GM23338 (cell line): ENCODE measurements around a stretch of chr1.

DNA sequence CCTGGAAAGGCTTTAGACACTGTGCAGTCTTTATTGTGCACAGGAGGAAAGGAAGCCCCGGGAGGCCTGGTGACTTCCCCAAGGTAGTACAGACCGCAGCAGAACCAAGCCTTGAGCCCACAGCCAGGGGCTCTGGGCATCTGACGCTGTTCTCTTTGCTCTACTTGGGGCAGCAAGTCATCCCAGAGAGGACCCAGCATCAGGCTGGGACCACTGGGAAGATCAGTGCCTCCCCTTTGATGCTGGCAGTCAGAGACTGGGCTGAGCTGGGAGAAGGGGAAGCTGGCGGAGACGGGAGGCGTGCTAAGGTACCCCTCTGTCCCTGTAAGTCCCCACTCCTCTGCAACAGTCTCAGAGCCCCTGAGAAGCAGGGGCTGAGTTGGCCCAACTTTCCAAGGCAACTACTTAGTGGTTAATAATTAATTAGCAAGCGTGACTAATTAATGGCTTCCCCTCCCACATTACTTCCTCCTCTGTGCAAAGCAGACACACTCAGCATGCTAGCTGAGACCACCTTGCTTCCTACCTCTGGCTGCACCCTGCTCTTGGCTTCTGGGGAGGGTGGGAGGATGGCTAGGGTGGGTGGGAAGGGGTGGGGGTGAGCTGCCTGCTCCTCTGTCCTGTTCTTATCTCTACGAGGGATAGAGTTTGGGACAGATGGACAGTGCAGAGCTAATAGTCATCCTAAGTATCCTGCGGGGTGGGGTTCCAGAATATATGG, 1.2 kb downstream of the INAVA start:
- PRO-cap: no peak
- RAMPAGE, long total RNA: no peak

- PRO-cap: no peak
- RAMPAGE, long total RNA: no peak
These were observed 11.1 kb downstream of the INAVA start for GRCh38 chr1:200905693-200906225.

- PRO-cap: no peak
- RAMPAGE, long total RNA: no peak
These were observed 23.9 kb downstream of the KIF21B start for GRCh38 chr1:200999352-201000187.

- PRO-cap: no peak
- RAMPAGE, long total RNA: no peak
These were observed 6.9 kb upstream of the IGFN1 start for GRCh38 chr1:201183677-201184258.

GRCh38 chr1:201284008-201284360, 678 bp downstream of the PKP1 start:
- PRO-cap: no peak
- RAMPAGE, long total RNA: no peak

- PRO-cap: no peak
- RAMPAGE, long total RNA: no peak
These were observed 16.6 kb downstream of the PKP1 start for GRCh38 chr1:201299772-201300536.

DNA sequence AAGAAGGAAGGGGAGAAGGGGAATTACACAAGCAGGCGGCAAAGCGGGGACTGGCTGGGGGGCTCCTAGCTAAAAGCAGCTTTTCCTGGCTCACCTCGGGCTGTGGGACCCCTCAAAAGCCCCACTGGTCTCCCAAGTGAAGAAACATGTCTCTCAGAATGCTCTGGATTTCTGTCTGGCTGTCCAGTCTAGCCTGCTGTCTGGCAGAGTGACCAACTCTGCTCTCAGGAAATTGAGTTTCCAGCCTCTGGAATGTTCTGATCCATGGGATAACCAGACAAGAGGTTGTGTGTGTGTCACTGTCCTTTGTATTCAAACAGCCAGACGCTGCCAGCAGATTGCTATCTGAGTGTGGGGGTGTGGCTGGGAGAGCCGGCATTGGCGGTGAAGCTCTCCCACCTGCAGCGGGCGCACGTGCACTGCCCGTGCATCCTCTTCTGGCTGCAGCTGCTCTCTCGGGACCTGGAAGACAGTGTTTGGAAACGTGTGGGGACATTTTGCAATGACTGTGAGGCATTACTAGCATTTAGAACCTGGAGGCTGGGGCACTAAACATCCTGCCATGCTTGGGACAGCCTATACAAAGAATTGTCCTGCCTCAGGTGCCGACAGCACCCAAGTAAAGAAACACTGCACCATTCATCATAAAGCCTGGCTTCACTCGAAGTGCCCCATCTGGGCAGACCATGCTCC, 26.1 kb downstream of the PKP1 start:
- PRO-cap: no peak
- RAMPAGE, long total RNA: no peak

GRCh38 chr1:201310382-201311123, 27.2 kb downstream of the PKP1 start:
- PRO-cap: no peak
- RAMPAGE, long total RNA: no peak

DNA sequence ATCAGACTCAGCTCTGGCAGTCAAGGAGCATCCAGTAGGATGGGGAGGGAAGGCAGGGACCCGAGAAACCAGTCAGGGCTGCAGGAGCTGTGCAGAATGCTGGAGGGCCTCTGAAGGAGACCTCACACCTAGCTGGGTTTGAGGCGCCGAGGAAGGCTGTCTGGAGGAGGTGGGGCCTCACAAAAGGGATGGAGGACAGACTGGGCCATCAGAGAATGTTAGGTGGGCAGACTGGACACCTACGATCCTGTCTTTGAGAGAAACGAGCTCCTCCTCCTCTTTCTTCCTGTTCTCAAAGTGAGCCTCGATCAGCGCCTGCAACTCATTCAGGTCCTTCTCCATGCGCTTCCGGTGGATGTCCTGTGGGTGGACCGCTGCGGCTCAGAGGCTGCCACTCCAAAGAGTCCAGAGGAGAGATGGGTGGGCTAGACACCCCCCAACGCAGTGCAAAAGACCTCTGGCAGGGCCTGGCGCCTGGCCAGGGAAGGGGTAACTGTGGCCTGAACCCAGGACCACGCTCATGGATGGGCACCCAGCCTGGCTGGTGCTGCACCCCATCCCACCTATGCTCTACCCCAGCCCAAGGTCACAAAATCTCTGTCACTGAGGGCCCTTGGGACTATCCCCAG, 12.4 kb downstream of the TNNT2 start:
- PRO-cap: no peak
- RAMPAGE, long total RNA: no peak

GRCh38 chr1:201377864-201378306, 405 bp upstream of the TNNT2 start:
- PRO-cap: no peak
- RAMPAGE, long total RNA: no peak

GRCh38 chr1:201382847-201383295, 5.4 kb upstream of the TNNT2 start:
- PRO-cap: no peak
- RAMPAGE, long total RNA: no peak

GRCh38 chr1:201534871-201535505, 3.9 kb upstream of the NAV1 start:
- PRO-cap: no peak
- RAMPAGE, long total RNA: no peak

DNA sequence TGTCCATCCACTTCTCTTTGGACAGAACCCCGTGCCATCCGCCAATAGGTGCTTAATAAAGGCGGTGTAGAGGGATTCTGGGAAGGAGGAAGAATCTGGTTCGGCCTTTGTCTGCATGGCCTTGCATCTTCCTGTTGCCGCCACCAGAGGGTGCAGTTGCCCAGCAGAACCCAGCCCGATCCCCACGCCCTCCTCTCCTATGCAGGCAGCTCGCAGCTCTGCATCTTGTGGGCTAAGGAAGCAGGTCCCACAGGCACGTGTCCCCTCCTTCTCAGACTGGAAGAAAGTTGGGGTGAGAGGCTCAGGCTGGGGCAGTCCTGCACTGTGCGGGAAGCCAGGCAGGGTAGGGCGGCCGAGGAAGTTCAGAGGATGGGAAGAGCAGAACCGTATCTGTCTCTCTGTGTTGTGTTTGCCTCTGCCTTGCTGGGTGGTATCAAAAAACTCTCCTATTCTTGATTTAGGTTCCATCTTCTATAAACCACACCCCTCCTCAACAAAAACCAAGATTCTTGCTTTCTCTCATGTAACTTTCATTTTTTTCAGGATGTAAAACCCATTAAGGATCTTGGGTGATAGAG, 20.9 kb downstream of the NAV1 start:
- PRO-cap: no peak
- RAMPAGE, long total RNA: no peak

DNA sequence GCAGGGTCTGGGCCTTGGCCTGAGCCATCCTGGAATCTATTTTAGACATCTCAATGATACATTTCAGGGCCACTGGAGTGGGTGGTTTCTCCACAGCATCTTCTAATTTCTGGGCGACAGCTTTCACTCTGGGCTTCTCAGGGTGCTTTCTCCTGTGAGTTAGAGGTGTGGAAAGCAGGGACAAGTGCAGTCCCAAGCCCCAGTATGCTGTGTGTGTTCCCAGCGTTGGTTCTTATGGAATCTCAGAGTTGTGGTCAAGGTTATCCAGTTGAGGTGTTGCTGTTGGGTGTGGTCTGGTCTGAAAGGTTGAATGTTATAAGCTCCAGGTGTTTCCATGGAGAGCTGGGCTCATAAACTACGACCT, 117.2 kb downstream of the NAV1 start:
- PRO-cap: no peak
- RAMPAGE, long total RNA: no peak

- PRO-cap: no peak
- RAMPAGE, long total RNA: no peak
These were observed 114.2 kb upstream of the IPO9 start for GRCh38 chr1:201714583-201715302.

GRCh38 chr1:201719469-201720387, 109.2 kb upstream of the IPO9 start:
- PRO-cap: unidirectional peak, plus-strand start at chr1:201720073
- RAMPAGE, long total RNA: no peak

GRCh38 chr1:201731145-201732162, 97.5 kb upstream of the IPO9 start:
- PRO-cap: no peak
- RAMPAGE, long total RNA: no peak

DNA sequence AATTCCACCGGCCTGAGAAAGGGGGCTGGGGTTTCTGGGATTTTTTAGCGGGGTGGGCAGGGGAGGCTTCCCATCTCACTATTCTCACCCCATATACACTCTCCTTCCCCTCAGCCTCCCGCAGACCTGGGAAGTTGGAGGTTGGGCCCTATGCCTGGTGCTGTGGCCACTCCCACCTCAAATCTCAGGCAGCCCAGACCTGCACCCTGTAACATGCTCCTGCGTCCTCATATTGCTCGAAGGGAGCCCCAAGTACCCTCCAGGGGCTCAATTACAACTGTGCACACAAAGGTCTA, 88.1 kb upstream of the IPO9 start:
- PRO-cap: bidirectional peak, plus-strand start at position 166 of the sequence, minus-strand start outside the sequence
- RAMPAGE, long total RNA: no peak

- PRO-cap: no peak
- RAMPAGE, long total RNA: no peak
These were observed 2.5 kb upstream of the SHISA4 start for GRCh38 chr1:201886194-201886545.

DNA sequence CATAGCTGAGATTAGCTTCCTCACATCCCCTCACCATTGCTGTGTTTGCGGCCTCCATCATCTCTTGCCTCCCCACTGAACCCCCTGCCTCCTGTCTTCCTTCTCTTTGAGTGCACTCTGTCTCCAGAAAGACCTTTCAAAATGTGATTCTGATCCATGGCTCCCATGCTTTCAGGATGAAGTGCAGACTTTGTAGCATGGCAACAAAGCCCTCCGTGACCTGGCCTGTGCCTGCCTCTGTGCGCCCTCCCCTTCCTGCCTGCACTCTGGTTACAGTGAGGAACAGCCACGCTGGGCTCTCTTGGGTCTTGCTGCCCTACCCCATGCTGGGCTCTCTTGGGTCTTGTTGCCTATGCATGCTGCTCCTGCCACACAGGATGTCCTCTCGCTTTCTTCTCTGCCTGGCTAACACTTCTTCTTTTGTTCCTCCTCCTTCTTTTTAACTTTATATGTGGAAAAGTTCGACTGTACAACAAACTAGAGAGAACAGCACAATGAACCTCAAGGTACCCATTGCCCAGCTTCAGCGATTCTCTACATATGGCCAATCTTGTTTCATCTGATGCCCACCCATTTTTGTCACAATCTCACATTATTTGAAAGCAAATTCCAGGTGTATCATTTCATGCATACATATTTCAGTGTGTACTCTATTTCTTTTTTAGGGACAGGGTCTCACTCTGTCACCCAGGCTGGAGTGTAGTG, 27.9 kb downstream of the LMOD1 start:
- PRO-cap: no peak
- RAMPAGE, long total RNA: no peak